Skin of body (tissue), 2 donors: ENCODE measurements around a stretch of chr10.

DNA sequence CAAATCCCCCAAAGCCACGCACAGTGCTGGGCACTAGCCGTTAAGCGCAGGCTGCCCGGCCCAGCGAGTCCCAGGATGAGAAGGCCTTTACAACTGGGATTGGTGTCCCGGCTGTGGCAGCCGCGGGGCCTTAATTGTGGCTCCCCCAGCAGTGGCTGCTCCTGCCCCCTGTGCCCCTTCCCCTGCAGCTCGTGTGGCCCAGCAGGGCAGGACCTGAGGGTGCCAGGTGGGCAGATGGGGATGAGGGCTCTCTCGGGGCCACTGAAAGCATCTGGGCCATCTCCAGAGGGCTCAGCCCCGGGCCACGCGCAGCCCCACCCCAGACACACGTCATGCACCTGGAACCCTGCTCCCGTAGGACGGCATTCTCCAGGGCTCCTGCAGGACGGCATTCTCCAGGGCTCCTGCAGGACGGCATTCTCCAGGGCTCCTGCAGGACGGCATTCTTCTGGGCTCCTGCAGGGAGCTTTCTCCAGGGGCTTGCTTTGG, 6.7 kb downstream of the PWWP2B start:
- RAMPAGE, long total RNA = no peak

- RAMPAGE, long total RNA = no peak
Observed at GRCh38 chr10:132455312-132455840, 58.4 kb downstream of the PWWP2B start.

- RAMPAGE, long total RNA = no peak
Observed at GRCh38 chr10:132459440-132460217, 62.6 kb downstream of the PWWP2B start.

- RAMPAGE, long total RNA = no peak
Observed at GRCh38 chr10:132463987-132465110, 67.3 kb downstream of the PWWP2B start.

GRCh38 chr10:132774121-132775064, 11.6 kb downstream of the NKX6-2 start:
- RAMPAGE, long total RNA = no peak

DNA sequence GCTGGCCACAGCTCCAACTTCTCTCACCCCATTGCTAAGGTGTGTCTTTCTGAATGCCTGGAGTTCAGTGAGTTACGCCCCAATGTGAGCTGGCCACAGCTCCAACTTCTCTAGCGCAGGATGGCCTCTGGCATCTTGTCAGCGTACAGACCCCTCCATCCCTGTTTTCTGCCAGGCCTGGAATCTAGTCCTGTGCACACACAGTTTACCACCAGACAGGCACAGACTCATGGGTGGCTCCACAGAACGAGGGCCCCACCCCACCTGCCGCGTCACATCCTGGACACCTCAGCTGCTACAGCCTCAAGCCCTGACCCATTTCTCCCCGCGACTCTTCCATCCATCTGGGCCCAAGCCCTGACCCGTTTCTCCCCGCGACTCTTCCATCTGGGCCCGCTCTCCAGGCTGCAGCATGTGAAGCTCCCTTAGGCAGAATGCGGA, 39.2 kb downstream of the CFAP46 start:
- RAMPAGE, long total RNA = no peak

DNA sequence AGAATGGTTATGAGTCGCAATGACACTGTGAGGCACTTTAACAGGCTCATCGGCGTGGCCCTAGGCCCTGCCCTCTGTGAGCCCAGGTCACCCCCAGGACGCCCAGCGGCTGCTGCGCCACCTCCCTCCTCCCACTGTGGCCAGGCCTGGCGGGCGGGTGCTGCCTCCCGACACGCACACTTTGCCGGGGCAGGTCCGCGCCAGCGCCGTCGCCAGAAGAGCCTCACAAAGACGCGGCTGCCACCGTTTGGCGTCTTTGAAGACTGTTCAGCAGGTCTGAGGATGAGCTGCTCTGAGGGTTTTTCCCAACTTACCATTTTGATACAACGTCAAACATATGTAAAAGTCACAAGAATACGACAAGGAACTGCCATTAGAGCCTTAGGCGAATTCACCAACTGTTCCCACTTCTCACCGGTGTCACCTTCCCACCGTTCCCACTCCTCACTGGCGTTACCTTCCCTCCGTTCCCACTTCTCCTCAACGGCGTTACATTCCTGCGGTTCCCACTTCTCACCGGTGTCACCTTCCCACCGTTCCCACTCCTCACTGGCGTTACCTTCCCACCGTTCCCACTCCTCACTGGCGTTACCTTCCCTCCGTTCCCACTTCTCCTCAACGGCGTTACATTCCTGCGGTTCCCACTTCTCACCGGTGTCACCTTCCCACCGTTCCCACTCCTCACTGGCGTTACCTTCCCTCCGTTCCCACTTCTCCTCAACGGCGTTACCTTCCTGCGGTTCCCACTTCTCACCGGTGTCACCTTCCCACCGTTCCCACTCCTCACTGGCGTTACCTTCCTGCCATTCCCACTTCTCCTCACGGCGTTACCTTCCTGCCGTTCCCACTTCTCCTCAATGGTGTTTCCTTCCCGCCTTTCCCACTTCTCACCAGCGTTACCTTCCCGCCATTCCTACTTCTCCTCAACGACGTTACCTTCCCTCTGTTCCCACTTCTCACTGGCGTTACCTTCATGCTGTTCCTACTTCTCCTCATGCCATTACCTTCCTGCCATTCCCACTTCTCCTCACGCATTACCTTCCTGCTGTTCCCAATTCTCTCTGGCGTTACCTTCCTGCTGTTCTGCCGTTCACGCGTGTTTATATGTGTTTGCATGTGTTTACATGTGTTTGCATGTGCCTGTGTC, 22.7 kb upstream of the CFAP46 start:
- RAMPAGE, long total RNA = no peak

- RAMPAGE, long total RNA = no peak
Observed at GRCh38 chr10:133015263-133015468, 72.6 kb upstream of the ADGRA1 start.

DNA sequence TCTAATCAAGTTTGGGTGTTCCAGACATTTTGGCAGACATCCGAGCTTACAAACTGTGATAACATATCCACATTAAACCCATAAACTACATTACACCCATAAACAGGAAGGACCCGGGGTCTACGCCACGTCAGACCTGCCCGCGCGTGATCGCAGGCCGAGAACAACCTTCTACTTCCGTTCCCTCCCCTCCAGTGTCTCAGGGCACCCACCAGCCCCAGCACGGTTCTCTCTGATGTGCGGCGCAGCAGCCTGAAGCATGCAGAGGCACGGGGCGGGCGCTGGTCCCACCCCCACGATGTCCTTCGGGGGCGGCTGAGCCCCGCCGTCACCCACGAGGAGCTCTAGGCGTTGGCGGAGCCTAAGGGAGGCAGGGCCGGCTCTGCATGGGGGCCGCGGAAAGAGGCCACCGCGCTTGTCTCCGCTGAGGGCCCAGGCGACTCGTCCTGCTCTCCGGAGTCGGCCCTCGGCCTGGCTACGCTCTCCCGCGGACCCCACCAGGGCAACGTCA, 65.8 kb upstream of the ADGRA1 start:
- RAMPAGE, long total RNA = no peak

DNA sequence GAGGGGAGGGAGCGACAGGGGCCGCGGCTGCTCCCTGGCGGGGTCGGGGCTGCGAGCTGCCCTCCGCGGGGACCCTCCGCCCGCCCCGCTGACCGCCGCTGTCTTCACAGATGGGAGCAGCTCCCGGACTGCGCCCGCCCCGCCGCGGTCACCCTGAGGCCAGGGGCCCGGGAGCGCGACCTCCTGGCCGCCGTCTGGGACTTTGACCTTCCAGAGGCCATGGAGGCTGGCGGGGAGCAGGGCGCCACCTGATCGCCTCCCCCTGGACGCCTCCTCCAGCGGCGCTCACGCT, 820 bp downstream of the ADGRA1 start:
- RAMPAGE, long total RNA = no peak

- RAMPAGE, long total RNA = no peak
Observed at GRCh38 chr10:133224935-133225512, 5.0 kb upstream of the UTF1 start.

DNA sequence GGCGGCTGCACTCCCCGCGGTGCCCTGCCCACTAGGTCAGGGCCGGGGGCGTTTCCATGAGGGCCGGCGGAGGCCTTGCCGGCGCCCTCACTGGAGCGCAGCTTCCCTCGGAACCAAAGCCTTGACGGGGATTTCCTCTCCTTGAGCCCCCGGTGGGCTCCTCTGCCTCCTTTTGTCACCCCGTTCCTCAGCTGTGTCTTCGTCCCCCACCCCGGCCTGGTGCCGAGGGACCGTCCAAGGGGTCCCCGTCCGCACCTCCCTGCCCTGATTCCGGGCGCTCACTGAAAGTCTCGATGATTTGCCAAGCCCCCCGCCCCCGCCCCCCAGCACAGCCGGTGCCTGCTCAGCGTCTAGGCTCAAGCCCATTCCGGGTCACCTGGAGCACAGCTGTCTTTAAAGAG, 570 bp downstream of the VENTX start:
- RAMPAGE, long total RNA = no peak

- RAMPAGE, long total RNA = no peak
Observed at GRCh38 chr10:133247504-133248587, 10.2 kb downstream of the VENTX start.

DNA sequence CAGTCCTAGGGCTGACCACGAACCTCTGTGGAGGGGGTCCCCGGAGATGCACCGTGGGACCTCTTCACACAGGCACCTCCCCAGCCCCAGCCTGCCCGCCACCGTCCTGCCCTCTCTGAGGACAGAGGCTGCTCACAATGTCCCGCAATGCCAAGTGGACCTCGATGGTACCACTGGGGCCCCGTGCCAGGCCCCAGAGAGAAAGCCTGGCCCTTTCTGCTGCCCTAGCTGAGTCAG, 10.3 kb downstream of the ADAM8 start:
- RAMPAGE, long total RNA = no peak

GRCh38 chr10:133538394-133538613, 11.1 kb downstream of the CYP2E1 start:
- RAMPAGE, long total RNA = no peak